Foreskin fibroblast (primary cell): Measurements from ENCODE around the gene KCNJ16.

- RRBS, result no CpG with 5 or more reads among the region's 9 CpGs
Observed at GRCh38 chr17:68380954-68381503, 76.3 kb downstream of the WIPI1 start.

DNA sequence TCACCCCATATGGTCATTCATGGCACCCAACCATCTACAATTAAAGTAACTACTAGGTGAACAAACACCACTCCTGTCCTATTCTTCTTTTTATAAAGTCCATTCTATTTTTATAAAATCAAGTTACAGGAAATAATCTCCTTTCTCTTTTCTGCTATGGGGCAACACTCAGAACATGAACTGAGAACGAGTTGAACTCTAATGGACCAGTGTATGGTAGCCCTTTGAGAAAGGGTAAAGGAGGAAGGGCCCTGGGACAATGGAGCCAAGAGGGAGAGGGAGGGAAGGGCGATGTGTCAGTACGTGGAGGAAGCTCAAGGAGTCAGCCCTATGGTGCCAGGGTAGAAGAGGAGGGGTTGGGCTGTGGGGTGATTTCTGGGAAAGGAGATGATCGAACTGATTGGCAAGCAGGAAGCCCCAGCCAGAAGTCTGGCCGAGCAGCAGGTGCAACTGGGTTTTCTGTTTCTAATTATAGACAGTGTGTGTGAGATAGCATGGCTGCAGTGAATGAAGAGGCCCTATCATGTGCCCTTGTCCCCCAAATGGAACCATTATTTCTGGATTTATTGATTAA is 4.3 kb upstream of the WIPI1 start:
- RRBS, result no CpG with 5 or more reads among the region's 5 CpGs

- RRBS, result no CpG with 5 or more reads among the region's 4 CpGs
Observed at GRCh38 chr17:68497983-68498427, 14.2 kb upstream of the PRKAR1A start.

DNA sequence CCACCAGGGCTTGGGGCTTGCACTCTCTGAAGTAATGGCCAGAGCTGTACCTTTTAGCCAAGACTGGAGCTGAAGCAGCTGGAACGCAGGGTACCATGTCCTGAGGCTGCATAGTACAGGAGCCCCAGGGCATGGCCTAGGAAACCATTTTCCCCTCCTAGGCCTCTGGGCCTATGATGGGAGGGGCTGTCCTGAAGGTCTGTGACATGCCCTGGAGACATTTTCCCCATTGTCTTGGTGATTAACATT is 6.2 kb downstream of the PRKAR1A start:
- RRBS, result no CpG with 5 or more reads among the region's 1 CpG

GRCh38 chr17:68908884-68909498 is 46.2 kb downstream of the ABCA8 start:
- RRBS, result no CpG with 5 or more reads among the region's 3 CpGs

GRCh38 chr17:68950885-68951406 is 4.2 kb downstream of the ABCA8 start:
- RRBS, result no CpG with 5 or more reads among the region's 4 CpGs

DNA sequence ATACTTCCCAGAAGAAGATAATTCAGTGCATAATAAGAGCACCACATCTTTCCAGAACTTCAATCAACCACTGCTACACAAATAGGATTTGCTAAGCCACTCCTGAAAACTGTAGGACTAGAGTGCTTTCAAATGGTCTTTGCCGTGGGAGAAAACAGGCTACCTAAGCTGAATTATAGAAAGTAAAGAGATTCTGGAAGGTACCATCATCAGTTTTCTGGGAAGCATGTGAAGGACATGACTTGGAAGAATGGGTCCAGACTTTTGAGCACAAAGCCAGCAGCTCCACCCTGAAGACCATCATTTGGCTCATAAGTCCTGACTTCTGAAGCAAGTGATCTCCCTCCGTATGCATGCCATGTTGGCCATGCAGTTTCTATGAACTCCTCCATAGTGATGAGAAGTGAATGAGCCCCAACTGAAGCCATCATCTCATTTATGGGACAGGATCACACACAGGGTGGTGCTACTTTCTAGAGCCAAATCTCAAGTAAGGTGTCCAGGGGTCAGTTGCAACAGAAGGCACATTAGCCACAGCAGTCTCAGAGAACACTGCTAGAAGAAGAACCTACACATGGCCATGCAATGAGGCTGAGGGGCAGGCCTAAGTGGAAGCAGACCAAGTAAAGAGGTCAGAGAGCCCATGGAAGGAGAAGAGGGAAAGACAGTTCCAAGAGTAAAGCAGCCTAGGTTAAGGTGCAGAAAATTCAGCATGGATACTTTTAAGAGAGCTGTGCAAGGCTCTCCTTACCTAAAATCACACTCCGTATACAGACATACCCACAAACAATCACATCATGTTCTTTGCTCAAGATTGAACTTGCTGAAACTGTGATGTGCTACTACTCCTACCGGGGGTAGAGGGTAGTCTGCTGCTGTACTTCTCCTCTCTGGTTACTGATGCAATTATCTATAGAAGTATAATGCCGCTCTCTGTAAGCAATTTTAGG is 1.9 kb downstream of the ABCA8 start:
- RRBS, result no CpG with 5 or more reads among the region's 5 CpGs

DNA sequence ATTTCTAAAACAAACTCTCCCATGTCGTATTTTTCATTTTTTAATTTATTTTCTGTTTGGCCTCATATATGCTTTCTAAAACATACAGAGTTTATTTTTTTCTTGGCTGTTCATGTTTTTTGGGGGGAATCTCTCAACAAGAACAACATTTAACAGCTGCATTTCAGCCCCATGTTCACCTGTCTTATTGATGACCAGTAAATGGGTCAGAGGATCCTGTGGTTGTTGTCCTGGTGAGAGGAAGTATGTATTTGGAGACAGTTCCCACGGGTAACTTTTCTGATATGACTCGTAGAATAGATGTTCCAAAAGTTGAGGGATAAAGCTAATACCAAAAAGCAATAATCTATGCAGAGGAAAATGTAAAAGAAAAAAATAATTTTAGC is 42.5 kb downstream of the ABCA9 start:
- RRBS, result no CpG with 5 or more reads among the region's 3 CpGs

DNA sequence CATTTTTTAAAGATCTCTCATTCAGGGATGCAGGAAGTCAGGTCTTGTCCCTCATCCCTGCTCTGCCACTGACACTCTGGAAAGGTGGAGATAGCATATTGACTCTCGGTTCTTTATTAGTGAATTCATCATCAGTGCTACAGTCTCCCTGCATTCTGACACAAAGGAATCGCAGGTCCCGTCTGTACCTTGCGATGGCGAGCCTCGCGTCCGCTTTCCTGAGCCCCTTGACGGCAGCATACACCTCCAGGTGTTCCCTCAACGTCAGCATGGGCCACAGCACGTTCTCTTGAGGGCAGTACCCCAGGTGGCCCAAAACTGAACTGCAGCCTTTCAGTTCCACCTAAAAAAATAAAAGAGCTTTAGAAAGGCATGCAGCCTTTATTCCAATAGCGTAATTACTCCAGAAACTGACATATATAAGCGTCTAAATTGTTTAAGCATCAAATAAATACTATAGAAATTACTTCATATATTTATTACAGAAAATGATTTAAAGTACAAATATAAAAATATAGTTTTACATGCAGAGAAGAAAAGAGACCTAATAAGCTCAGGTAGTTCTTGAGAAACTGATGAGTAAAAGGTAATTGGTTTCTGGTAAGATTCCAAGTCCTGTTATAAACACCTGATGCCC is 24.2 kb upstream of the ABCA9 start:
- RRBS, result no CpG with 5 or more reads among the region's 13 CpGs

GRCh38 chr17:69090824-69091374 is 30.2 kb upstream of the ABCA9 start:
- RRBS, result no CpG with 5 or more reads among the region's 1 CpG

- RRBS, result no CpG with 5 or more reads among the region's 2 CpGs
Observed at GRCh38 chr17:69470464-69470888, 56.0 kb downstream of the MAP2K6 start.

DNA sequence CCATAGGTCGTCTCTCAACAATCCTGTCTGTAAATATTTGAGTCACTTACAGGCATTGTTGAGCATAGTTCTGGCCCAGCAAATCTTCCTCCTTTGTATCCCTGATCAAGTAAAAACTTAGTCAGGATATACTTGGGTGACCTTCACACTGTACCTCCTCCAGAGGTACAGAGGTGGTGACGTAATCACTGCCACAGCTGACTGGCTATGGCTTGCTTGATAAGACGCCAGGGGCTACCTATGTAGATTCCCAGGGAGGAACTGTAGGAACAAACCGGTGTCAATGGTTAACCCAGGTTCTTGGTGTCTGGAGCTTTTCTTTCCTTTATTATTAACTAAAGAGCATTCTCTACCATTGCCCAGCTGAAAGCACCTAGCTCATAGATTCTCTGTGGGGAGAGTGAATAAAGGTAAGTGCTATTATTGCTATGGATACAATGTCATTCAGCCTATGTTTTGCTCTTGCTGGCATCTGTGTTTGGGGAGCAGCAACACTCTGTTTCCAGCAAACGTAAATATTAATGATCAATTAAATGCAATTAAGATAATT is at the start of gene KCNJ16:
KCNJ16 (plus strand) TSS at position 245 of the 550 bp plus-strand sequence.
- RRBS, result no CpG with 5 or more reads among the region's 5 CpGs

- RRBS, result no CpG with 5 or more reads among the region's 11 CpGs
Observed at GRCh38 chr17:71975986-71976464, 144.8 kb upstream of the SOX9 start.

DNA sequence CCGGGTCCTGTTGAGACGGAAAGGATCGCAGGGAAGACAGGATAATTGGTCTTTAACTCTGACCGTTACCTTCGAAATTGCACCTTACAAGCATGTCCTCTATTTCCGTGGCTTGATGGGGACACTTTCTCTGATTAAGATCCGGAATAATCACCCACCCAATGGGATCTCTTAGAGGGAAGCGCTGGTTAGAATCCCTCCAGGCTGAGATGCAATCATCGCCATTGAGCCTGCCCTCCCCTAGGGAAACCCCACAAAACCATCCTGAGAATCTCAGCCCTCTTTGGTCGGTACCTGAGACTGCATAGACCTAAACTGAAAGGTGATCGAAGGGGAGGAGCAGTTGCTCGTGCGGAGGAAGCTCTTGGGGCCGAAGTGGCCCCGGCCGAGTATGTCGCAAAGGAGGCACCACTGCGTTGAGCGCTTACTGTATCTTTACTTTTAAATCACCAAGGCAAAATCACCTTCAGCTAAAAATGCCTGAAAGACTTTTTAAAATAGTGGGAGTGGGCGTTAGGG is 4.6 kb upstream of the SOX9 start:
- RRBS, result no CpG with 5 or more reads among the region's 20 CpGs

- RRBS, result no CpG with 5 or more reads among the region's 4 CpGs
Observed at GRCh38 chr17:72183207-72183722, 62.4 kb downstream of the SOX9 start.

DNA sequence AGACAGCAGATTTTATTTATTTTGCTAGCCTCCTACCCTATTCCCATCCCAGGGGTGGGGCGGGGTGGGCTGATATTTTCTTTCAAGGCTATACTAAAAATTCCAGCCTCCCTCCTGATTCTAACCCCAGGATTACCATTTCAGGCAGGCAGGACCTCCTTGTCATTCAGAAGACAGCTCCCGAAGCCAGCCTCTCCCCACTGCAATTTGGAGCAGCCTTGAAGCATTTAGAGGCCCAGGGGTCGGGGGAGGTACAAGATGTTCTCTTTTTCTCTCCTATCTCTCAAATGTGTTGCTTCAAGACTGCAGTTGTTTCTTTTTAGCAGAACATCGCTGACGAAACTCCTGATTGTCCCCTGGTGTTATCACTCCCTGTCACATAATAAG is 71.0 kb downstream of the SOX9 start:
- RRBS, result no CpG with 5 or more reads among the region's 5 CpGs

DNA sequence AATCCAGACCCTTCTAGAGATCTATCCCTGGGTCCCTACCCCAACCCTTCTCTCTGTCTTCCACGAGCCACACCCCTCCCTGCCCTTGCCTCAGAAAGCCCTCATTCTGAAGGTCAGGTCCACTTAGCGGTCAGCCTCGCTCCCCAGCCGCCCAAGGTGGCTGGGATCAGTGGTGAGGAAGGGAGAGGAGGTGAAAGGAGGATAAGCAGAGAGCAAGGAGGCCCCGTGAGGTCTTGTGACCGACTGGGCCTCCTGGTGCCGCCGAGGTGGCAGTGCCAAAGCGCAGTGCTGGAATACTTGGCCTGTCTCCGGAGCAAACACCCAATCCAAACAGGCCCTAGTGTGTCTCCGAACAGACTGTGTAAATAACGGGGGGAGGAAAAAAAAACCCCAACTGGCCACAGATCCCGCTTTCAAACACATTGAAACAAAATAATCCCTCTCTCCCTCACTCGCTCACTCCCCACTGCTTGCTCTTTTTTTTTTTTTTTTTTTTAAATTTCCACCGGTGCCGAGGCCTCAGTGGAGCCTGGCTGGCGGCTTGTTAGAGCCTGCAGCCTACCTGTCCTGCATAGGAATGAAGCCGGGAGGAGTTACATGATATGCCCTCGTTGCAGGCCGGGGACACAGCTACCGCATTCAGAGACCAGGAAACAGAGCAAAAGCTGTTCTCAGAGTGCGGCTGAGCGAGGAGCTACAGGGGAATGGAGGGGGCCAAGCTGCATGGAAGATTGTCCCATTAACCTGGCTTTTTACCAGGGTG is 381.0 kb downstream of the SOX9 start:
- RRBS, result 68% methylated on average over 4 of the region's 23 CpGs

- RRBS, result no CpG with 5 or more reads among the region's 11 CpGs
Observed at GRCh38 chr17:72574251-72575044, 453.6 kb downstream of the SOX9 start.

DNA sequence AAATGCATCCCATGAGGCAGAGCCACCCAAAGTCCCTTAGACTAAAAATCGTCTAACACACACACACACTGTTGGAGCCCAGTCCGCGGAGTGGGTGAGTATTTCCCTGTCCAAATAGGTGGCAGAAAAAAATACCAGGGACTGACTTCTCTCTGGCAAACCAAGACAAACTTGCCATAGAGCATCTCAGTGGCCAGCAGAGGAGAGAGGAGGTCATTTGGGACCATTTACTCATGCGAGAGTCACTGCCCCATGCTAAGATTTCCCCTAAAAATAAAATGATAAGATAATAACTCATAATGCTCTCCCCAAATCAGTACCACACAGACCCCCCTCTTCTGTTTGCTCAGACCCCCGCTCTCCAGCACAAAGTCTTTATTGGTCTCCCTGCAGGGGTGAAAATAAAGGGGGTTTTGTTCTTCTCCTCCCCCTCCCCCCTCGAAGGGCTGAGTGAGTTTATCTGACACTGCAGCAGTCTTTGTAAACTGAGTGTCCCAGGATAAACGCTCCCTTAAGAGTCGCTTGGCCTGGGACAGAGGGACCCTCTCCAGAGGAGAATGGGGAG is 455.2 kb downstream of the SOX9 start:
- RRBS, result no CpG with 5 or more reads among the region's 8 CpGs

GRCh38 chr17:72578250-72578531 is 457.4 kb downstream of the SOX9 start:
- RRBS, result no CpG with 5 or more reads among the region's 1 CpG